Lung (tissue), 4 donors: ENCODE results near the genes TEX9 and MNS1.

- PRO-cap: no peak
- RAMPAGE, long total RNA: no peak
- RRBS: 46% methylated on average over 1 of the region's 16 CpGs
These were observed 6.3 kb upstream of the DNAAF4 start for GRCh38 chr15:55514304-55514864.

- PRO-cap: bidirectional peak, plus-strand start at chr15:56365447, minus-strand start at chr15:56365346
- RAMPAGE, long total RNA: no peak
- RRBS: 0% methylated on average over 7 of the region's 57 CpGs
These were observed at the start of gene TEX9 for GRCh38 chr15:56364828-56366105. Gene TEX9 (plus strand): TSS chr15:56365426.

DNA sequence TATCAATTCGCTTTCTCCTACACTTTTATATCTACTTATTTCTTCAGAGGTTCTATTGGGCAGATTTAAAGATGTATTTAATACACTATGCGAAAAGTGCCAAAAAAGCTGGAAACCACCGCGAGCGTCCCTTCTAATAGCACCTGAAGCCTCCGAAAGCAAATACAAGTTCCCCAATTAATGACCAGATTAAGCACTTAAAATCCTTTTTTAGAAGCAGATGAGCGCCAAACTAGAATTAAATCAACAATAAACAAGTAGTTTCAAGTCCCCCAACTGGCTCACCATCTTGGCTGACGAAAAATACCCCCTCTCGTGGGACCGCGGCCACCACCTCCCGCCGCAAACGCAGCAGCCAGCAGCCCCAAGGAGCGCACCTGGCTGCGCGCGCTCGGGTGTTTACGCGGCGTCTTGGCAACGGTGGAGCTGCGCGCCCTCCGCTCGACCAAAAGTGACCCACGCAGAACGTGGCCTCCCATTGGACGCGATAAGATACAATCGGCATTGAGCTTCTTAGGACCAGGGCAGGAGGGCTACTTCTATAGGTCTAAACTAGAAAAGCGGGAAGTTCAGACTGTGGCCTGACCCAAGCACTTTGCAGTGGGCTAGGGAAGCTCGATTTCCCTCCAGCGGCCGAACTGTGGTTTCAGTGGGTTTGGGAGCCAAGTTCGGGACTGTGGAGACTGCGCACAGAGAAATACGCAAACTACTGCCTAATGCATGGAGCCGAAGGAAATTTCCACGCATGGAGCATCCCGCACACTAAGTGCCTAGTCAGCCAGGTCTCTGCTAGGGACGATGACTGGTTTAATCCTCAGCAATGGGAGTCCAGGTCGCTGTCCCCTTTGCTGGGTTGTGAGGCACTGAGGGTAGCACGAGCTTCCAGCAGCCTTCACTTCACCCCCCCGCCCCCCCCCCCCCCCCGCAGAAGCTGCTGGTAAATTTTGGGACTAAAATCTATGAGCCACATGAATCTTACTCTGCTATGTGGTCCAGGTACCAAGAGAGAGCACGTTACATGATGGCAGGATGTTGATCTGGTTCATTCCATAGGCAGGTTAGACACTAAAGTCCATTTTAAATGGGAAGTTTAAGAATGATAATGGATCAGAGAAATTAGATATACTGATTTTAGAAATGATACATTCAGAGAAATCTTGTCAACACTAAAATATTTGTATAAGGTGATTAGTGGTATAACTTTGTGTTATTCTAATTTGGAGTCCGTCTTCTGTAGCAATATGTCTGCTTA lies at the start of gene MNS1:
TSS of gene MNS1 (minus strand) at position 453 of the 1,252 bp plus-strand sequence.
- PRO-cap: no peak
- RAMPAGE, long total RNA: no peak
- RRBS: no CpG with 5 or more reads among the region's 49 CpGs

DNA sequence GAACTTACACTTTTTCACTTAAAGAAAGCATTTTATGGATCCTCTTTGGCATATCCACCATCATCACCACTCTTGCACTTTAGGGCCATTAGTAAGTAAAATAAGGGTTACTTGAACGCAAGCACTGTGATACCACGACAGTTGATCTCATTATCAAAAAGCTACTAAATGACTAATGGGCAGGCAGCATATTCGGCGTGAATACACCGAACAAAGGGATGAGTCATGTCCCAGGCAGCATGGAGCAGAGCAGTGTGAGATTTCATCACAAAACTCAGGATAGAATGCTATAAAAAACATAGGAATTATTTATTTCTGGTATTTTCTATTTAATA lies 72.4 kb upstream of the ZNF280D start:
- PRO-cap: no peak
- RAMPAGE, long total RNA: no peak
- RRBS: no CpG with 5 or more reads among the region's 5 CpGs

- PRO-cap: no peak
- RAMPAGE, long total RNA: no peak
- RRBS: no CpG with 5 or more reads among the region's 3 CpGs
These were observed 31.9 kb upstream of the TCF12 start for GRCh38 chr15:56886583-56886865.

GRCh38 chr15:56919768-56920044 lies 1.3 kb downstream of the TCF12 start:
- PRO-cap: no peak
- RAMPAGE, long total RNA: no peak
- RRBS: 1% methylated on average over 1 of the region's 13 CpGs

- PRO-cap: no peak
- RAMPAGE, long total RNA: no peak
- RRBS: no CpG with 5 or more reads among the region's 1 CpG
These were observed 30.9 kb downstream of the TCF12 start for GRCh38 chr15:56949249-56949834.

DNA sequence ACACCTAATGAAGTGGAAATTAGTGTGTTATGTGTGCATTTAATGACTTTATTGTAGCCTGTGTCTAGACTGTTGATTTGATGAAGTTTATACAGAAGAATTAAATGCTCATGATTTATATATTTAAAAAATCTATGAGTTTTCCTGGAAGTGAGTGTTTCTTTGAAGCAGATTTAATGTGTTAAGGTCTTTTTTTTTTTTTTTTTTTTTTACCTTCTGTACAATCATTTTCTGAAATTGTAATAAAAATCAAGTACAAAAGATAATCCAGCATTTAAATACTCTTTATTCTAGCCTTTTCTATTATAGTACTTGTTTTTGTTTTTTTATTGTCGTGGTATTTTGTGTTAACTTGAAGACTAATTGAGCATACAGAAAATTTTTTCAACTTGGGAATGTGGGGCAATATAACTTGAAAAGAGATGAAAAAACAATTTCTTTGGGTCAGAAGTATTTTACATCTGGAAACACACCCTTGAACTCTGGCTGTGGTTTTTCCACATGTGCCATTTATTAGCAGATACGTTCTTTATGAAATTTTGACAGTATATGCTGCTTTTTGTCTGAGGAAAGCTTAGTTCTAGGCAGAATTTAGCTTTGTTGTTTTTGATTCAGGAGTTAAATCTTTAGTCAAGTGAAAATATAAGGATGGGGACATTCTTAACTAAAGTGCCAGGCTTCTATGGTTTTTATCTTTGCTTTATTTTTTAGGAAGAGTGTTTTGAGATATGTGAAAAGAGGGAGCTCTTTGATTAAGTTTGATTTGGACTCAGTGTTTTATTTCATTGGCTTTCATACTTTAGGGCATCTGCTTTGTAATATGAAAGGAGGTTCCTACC lies 44.6 kb downstream of the TCF12 start:
- PRO-cap: no peak
- RAMPAGE, long total RNA: no peak
- RRBS: no CpG with 5 or more reads among the region's 2 CpGs

DNA sequence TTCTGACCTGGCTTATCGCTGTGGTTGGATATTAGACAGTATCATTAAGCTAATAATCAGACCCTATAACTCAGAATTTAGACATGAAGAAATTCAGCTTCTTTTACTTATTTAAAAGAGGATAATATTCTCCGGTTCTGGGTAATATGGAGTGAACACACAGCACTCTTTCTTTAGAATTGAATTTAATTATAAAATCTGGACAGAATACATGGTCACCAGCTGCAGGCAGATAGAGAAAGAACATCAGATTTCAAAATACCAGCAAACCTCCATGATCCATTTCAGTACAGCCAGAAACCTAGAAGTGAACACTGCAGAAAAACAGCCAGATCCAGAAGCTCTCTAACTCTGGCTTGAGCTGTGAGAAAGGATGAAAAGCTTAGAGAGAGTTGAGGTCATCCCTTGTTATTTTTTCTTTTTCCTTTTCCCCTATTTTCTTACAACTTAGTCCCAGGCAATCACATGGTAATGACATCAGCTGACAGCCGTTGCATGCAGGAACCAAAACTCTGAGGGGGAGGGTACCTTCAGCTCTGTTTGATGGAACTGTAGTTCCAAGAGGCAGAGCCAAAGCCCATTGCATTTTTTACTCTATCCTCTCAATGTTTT lies 113.1 kb downstream of the TCF12 start:
- PRO-cap: no peak
- RAMPAGE, long total RNA: no peak
- RRBS: no CpG with 5 or more reads among the region's 3 CpGs

DNA sequence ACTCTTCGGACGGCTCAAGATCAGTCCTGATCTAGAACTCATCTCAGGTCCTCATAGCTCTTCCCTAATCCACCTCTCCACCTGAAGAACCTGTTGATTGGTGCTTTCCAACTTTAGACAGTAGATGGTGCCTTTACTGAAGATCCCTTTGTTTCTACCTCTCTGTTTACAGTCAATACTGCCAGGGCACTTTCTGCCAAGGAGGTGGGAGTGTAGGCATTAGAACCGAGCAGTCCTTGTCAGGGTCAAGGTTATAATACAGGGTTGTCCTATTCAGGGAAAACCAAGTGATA lies 1.2 kb downstream of the CGNL1 start:
- PRO-cap: no peak
- RAMPAGE, long total RNA: no peak
- RRBS: no CpG with 5 or more reads among the region's 3 CpGs

GRCh38 chr15:57432012-57432693 lies 55.8 kb downstream of the CGNL1 start:
- PRO-cap: no peak
- RAMPAGE, long total RNA: no peak
- RRBS: no CpG with 5 or more reads among the region's 13 CpGs

DNA sequence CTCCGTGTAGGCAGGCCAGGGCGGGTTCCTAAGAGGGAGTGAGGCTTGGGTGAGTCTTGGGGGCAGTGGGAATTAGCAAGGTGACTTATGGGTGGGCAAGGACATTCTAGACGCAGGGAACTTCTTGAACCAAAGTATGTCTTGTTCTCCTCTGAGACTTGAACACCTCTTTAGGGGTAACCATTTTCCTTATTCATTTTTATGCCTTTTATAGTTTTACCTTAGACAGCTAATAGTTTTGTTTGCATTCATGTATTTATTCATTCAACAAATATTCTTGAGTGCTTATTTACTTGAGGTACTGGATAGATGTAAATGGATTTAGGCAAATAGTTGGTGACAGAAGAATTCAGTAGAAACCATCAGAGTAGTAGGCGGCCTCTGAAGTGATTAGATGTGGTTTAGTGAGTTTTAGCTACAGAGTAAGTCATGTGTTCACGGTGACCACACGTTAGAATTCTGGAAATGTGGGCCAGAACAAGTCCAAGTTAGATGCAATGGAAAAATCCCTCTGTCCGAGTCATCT lies 100.0 kb downstream of the CGNL1 start:
- PRO-cap: no peak
- RAMPAGE, long total RNA: no peak
- RRBS: no CpG with 5 or more reads among the region's 7 CpGs

GRCh38 chr15:57565197-57565935 lies 26.3 kb upstream of the MYZAP start:
- PRO-cap: no peak
- RAMPAGE, long total RNA: no peak
- RRBS: no CpG with 5 or more reads among the region's 12 CpGs

GRCh38 chr15:57580853-57581075 lies 10.9 kb upstream of the MYZAP start:
- PRO-cap: no peak
- RAMPAGE, long total RNA: no peak
- RRBS: no CpG with 5 or more reads among the region's 3 CpGs

- PRO-cap: no peak
- RAMPAGE, long total RNA: no peak
- RRBS: no CpG with 5 or more reads among the region's 16 CpGs
These were observed 12.6 kb downstream of the MYZAP start for GRCh38 chr15:57603892-57605075.

- PRO-cap: no peak
- RAMPAGE, long total RNA: no peak
- RRBS: no CpG with 5 or more reads among the region's 8 CpGs
These were observed 34.0 kb downstream of the MYZAP start for GRCh38 chr15:57625632-57626228.

- PRO-cap: no peak
- RAMPAGE, long total RNA: no peak
- RRBS: no CpG with 5 or more reads among the region's 9 CpGs
These were observed 2.2 kb downstream of the POLR2M start for GRCh38 chr15:57708586-57709239.

- PRO-cap: no peak
- RAMPAGE, long total RNA: no peak
- RRBS: no CpG with 5 or more reads among the region's 8 CpGs
These were observed 86.2 kb downstream of the POLR2M start for GRCh38 chr15:57792692-57793135.

DNA sequence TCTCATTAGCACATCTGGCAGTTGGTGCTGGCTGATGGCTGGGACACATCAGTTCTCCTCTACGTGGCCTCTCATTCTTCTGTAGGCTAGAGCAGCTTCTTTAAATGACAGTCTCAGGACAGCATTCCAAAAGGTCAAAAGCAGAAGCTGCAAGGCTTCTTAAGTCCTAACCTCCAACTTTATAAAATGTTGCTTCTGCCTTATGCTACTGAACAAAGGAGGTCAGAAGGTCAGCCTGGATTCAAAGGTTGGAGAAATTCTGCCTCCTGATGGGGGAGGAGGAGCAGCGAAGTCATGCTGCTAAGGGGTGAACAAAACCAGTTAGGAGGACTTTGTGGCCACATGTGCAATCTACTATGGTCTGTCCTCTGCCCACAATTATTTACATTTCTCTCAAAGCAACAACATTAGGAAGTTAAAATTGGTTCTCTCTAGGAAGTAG lies 144.1 kb downstream of the AQP9 start:
- PRO-cap: no peak
- RAMPAGE, long total RNA: no peak
- RRBS: no CpG with 5 or more reads among the region's 2 CpGs

DNA sequence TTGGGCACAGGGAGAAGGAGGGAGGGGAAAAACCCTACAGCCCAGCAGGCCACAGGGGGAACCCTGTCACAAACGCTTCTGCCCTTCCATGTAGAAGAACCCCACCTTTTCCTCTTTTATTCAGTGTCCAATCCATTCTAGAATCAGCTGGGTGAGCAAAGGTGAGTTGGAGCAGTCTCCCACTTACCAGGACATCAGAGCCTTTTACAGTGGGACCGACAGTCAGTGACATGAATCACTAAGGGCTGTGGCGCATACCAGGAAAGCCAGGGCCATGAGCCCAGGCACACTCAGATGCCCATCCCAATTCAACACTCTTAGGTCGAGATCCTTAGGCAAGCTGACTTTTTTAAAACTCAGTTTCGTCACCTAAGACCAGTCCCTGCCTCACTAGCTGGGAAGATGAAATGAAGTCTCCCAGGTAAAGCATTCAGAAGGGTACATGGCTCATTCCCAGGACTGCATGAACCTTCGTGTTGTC lies 146.1 kb downstream of the AQP9 start:
- PRO-cap: no peak
- RAMPAGE, long total RNA: no peak
- RRBS: no CpG with 5 or more reads among the region's 6 CpGs